ENCODE measurements around the genes SPIN2A, MTMR8 and LAS1L.

DNA sequence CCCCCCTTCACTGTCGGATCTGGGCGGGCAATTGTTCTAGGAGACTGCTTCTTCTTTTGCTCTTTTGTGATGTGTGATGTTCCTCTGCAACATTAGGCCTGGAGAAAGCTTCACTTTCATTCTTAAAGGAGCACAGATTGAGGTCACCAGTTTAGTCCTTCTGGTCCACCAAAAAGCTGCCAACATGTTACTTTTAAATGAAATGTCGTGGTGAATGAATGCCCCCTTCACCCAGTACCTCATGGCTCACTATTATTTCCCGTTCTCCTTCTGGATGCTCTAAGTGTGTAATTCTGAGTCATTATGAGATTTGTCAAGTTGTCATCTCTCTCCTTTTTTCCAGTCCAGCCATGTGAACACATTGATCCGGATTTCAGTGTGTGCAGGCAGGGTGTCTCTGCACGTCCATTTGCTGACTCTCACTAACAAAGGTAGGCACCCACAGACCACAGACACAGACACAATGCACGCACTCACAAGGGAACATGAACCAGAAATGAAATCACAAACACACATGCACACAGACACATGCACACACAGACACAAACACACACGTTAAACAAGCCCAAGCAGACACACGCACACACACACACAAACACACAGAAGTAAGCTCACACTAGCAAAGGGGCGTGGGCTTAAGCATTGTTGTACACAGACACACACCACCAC lies 57.8 kb downstream of the NBDY start:
- PRO-cap: no peak

DNA sequence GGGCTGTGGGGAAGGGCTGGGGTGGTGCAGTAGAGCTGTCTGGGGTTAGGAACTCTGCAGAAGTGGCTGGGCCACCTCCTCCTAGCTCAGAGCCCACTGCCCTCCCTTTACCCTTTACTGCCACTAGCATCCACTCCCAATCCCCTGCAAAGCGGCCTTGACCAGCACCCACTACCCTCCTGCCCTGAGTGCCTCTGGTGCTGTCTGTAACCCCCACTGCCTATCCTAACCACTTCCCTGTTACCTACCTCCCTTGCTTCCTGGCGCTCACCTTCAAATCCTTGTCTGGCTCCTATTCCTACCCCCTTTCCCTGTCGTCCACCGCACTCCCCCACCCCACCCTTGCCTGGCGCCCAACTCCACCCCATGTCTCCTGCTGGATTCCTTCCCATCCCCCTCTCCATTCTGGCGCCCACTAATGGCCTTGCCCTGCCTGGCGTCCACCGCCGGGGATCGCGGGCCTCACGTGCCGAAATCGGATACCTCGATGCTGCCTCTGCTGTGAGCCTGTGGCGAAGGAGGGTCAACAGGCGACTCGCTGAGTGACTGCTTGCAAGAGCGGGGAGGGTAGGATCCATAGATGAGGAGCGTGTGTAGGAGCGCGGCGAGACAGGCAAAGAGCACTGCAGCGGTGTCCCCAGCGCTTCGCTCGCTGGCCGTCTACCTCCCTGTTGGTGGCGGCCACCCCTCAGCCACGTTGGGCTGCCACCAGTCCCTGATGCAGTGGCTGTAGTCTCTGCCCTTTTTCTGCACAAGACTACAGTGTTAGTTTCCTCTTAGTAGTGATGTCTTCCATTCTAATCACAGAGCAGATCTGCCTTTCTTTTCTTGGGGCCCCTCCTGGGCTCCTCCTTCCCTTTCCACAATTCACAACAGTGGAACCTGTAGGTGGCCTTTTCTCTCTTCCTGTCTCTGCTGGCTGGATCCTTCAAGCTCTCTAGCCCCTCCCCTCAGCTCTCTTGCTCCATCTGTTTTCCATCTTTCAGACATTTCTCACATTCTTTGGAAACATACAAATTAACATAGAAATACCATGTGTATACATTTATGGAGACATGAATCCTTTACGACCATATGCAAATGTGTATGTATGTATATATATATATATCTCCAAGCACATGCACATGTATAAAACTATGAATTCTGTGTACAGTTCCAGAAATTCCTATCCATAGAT lies at the start of gene SPIN2A:
SPIN2A (minus strand) TSS at position 621 of the 1,177 bp plus-strand sequence.
- PRO-cap: no peak

DNA sequence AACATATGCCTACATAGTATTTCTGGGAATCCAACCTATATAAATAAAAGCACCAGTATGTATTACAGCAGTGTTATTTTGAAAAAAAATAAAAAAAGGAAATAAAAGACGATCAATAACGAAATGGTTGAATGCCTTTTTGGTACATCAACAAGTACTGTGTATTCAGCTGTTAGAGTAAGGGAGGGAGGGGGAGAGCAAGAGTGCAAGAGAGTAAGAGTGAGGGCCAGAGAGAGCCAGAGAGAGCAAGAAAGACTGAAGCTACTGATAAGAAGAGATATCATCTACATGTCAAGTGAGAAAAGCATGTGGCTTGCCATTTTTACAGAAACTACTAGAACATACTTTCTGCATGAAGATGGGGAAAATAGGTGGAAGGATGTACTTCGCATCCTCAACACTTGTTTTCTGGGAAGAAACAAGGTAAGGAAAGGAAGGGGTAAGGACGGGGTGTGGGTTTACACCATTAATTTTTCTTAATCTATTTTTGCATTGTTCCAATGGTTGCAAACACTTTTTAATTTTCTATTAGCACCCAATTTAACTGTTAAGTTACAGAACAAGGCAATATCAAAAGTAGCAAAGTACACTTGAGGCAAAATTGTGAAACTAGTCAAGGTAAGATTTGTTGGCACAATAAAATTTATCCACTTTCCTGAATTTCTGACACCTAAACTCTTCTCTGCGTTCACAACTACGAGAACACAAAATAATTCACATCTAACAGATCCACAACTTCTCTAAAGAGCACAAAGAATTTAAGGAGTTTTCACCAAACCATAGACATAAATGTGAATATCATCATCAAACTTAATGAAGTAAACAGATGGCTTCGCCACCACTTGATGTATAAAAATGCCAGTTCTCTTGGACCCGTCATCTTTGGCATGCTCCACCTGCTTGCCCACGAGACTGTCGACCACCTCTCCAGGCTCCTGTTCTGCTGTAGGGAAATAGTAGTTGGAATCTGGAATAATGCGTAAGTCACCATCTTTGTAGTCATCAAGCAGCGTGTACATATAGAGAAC lies 1.5 kb downstream of the SPIN4 start:
- PRO-cap: no peak

- PRO-cap: bidirectional peak, plus-strand start at chrX:63755352, minus-strand start at chrX:63755123
Measured at GRCh38 chrX:63755257-63755720, 29.7 kb downstream of the ARHGEF9 start.

DNA sequence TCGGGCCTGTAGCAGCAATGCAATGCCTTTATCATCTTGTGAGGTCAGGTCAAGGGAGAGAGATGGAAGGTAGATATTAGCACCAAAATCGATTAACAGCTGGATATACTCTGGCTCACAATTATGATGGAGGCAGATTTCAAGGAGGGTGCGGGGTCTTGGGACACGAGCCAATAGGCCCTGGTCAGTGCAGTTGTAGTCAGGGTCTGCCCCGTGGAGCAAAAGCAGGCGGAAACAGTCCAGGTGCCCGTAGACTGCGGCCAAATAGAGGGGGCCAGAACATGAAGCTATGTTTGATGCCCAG lies 5.6 kb downstream of the ASB12 start:
- PRO-cap: no peak

DNA sequence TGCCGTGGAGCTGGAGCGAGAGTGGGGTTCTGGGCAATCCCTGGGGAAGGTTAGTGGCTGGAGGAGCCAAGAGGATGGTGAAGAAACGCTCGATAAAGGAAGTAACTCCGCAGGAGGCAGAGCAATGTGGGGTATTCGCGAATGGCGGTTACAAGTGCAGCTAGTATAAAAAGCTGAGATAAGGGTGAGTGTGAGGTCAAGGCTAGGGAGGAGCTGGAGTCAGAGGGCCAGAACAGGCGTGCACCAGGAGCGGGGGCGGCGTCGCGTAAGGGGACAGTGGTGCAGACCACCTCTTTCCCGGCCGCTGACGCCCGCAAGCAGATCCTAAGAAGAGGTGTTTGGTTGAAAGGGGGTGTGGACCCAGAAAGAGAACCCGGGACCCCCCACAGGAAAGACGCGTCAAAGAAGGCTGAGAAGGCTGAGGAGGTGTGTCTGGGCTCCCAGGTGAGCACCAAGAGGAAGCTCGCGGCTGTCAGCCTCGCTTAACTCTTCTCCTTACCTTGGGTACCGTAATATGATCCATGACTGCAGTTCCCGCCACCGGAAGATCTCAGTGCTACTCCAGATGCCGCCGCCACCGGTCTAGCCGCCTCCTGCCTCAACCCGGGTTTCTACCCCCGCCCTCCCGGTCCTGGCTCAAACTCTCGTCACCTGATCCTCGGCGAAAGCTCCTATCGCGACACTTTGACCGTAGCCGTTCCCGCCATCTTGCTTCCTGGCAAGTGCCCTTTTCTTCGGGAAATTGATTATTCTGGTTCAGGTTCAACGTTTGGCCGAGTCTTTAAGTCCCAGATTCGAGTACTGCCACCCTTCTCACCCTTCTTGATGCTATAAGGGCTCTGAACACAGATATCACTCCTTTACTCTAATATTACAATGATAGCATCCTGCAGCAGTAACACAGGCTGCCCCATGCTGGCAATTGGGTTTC lies at the start of gene MTMR8:
MTMR8 (minus strand) TSS at position 612 of the 931 bp plus-strand sequence.
- PRO-cap: unidirectional peak, minus-strand start at position 552 of the sequence; unidirectional peak, minus-strand start at position 611 of the sequence

GRCh38 chrX:65133939-65134441 lies 99.4 kb downstream of the ZC3H12B start:
- PRO-cap: no peak

DNA sequence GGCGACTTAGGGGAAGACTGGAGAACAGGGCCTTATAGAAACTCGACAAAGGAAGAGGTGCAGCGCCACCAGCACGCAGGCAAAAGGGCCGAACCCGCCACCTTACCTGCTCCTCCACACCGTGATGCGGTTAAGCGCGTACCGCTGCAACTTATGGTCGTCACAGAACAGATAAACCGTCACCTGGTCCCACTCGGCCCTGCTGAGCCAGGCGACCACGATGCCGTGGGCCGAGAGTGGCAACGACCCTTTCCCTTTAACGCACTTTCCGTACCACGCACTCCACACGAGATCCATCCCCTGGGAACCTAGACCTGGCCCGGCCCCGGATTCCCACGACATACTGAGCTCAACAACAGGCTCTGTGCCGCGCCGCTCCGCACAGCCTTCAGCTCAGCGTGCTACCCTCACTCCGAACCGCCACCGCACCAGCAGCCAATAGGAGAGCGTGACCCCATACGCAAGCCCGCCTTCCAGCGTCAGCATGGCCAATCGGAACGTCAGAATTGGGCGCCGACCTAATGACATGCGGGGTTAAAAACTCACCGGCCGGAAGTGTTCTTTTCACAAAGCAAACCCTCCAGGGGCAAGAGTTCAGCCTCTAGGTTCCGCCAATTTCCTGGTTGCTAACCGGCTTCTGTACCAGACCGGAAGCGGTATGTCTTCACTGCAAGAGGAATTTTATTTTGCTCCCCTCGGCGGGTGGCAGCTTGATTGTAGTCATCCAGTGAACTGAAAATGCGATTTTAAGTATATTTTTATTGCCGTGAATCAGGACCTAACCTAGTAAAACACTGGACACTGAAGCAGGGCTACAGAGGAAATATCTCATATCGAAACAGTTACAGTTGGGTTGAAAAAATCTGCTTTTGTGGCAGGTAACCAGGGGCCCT lies at the start of gene LAS1L:
LAS1L (minus strand) TSS at position 414 of the 893 bp plus-strand sequence.
- PRO-cap: no peak

GRCh38 chrX:65619892-65620612 lies 47.4 kb upstream of the MSN start:
- PRO-cap: no peak

DNA sequence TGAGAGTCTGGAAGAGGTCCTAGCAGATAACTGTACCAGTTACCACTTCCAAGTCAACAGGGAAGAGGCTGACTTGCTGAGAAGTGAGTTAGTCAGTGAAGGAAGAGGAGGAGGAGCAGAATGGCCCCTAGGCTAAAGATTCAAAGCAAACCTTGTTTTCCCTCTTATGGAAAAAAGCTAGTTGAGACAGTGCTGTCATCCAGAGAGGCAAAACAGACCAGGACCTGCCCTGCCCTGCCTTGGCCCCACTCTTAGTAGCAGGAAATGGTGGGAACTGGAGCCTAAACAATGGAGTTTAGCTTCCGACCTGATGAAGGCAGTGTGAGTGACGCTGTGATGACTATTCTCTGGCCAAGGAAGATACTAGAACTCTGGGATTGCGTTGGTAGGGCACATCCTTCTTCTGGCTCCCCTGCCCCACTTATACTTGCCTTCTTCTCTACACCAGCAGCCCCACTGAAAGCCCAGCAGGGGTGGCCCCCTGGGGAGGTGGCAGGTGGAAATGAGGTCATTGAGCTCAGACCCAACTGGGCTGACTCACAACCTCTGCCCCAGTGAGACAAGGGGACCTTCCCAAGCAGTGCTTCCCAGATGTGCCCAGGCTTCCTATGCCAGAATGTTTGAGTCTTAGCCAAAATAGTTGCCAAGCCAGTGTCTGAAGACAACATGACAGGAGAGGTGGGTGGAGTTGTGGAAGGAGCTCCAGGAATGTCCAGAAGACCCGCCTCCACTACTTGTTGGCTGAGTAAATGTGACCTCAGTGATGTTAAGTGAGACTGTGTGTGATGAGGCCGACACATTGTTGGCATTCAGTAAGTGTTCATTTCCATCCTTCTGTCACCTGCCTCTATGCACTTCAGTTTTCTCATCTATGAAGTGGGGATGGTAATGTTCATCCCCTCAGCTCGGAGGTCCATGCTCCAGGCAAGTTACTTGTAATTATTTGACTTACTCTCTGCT lies 38.8 kb downstream of the MSN start:
- PRO-cap: no peak

GRCh38 chrX:65738126-65738657 lies 70.7 kb downstream of the MSN start:
- PRO-cap: no peak

DNA sequence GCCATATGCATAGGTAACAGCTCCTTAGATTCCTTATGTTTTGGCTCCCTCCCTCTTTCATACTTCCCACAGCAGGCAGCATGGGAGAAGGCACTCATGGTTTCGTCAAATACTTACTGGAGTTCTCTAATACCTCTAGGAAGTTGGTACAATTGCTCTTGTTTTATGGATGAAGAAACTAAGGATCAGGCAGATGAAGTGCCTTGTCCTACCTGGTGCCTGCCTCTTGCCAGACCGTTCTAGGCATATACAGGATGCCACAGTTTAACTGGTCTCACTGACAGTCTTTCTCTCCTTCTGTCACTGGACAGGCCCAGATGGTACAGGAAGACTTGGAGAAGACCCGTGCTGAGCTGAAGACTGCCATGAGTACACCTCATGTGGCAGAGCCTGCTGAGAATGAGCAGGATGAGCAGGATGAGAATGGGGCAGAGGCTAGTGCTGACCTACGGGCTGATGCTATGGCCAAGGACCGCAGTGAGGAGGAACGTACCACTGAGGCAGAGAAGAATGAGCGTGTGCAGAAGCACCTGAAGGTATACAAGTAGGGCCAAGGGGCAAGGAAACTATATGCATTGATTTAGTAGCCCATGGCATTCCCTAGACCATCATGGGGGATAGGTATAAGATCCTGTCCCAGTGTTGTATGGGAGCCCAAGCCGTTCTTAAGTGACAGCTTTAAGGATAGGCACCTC lies 71.4 kb downstream of the MSN start:
- PRO-cap: no peak

DNA sequence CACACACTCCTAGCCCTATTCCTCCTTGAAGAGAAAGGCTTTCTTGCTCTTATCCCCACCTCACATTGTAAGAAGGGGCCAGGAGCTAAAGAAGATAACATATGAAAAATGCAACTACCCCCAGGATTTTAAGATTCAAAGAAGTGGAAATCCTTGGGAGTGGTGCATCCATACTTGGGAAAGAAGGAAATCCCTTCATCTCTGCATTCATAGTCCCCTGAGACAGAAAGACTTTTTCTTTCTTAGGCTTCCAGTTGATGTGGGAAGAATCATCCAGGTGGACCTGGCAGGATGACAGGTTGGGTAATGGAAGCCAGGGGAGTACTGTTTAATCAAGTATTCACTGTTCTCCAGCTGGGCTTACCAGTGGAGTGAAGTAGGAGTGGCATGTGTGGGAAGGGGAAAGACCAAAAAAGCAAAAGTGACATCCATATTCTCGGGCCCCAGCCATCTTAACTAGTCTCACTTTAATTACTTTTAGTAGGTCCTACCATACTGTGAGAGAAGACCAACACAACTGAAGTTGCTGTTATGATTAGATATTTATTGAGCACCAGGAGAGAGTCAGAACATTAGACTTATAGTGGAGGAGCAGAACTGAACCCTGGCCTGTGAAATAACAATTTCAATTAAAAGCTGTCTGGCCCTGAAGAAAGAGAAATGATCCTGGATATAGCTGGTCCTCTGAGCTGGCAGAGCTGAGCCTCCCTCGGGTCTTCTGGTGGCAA lies 18.5 kb downstream of the VSIG4 start:
- PRO-cap: no peak

DNA sequence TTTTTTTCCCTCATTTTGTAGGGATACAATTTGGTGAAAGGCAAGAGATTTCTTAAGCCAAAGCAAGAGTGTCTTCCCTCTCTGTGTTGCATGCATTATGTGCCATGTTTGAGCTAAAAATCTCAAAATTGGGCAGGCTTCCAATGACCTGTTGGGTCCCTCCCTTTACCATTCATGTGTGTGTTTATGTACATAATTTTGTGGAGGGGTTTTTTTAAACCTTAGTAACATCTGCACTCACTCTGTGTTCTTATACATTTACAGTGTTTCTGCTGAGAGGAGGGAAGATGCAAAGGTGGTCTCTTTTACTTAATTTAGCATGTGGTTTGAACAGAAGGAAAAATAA lies 5.3 kb downstream of the AR start:
- PRO-cap: no peak

- PRO-cap: no peak
Measured at GRCh38 chrX:67784775-67785021, 240.9 kb downstream of the AR start.

DNA sequence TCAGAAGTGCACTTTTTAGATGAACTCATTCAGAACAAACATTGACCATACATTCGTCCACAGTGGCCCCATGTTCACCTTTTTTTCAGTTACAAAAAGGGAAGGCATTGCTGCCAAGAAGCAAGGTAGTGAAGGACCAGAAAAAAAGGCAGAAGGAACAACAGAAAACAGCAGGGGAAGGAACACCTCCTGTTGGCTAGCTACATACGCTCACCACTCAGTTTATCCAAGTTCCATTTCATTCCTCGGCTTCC lies 10.1 kb upstream of the YIPF6 start:
- PRO-cap: no peak

DNA sequence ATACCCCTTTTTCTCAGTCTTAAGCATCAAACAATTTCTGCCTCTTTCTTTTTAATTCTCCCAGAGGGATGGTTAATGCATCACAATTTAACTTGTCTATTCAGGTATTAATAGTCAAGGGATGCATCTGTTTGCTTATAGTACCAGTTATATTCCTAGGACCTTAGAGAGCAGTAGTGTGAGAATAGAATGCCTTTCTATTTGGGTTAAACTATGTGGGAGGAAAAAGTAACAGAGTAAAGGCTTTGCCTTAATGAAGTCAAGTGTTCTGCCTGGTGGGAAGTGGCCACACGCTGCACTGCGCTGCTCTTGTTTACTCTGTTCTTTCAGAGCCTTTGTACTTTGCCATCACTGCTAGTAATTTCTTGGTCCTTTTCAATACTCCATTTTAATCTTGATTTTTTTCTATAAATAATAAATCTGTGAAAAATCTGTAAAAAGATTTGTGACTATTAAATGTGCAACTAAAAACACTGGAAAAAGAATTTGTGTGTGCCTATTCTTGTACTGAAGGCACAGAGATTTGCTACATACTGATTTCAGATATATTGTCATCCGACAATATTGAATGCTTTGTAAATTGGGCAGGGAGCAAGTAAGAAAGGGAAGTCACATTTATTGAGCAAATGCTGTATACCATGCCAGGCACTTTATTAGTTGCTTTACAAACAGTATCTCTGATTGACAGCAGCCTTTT lies 38.1 kb downstream of the YIPF6 start:
- PRO-cap: no peak

- PRO-cap: no peak
Measured at GRCh38 chrX:68666755-68666985, 19.2 kb downstream of the STARD8 start.

- PRO-cap: no peak
Measured at GRCh38 chrX:68684226-68684847, 36.9 kb downstream of the STARD8 start.

DNA sequence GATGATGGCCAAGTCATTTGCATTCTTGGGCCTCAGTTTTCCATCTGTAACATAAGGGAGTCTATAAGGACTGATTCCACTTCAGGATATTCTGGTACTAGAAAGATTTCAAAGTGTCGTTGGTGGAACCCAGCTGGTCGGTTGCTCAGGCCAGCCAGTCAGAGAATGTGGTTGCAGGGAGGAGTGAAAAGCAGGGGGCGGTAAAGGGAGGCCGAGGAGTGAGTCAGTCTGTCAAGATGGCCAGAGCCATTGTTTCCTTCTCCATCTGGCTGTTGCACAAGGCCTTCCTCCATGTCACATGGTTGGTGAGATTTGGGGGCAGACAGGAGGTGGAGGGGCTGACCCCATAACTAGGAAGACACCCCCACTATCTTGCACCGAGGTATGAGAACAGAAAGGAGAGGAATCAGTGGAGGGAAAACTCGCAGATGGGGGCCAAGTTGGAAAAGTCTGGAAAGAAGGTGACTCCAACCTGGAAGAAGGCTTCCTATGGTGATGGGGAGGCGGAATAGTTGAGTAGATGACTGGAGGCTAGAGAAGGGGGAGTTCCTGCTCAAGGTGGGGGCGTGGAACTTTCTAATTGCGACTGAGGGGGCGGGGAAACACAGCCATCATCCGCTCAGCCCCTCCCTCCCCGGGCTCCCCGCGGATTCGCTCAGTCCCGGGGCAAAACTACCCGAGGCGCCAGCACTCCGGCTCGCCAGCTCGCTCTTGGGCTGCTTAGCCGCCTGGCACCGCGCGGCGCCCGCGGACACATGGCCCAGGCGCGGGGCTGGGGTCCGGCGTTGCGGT lies 38.4 kb downstream of the STARD8 start:
- PRO-cap: no peak

All from ascending aorta (tissue), 1 donor.